Vein endothelial cell (primary cell): ENCODE measurements around a stretch of chr4.

- CAGE, long polyA plus RNA: no peak
Measured at GRCh38 chr4:151564110-151564703, 155.2 kb downstream of the FHIP1A start.

DNA sequence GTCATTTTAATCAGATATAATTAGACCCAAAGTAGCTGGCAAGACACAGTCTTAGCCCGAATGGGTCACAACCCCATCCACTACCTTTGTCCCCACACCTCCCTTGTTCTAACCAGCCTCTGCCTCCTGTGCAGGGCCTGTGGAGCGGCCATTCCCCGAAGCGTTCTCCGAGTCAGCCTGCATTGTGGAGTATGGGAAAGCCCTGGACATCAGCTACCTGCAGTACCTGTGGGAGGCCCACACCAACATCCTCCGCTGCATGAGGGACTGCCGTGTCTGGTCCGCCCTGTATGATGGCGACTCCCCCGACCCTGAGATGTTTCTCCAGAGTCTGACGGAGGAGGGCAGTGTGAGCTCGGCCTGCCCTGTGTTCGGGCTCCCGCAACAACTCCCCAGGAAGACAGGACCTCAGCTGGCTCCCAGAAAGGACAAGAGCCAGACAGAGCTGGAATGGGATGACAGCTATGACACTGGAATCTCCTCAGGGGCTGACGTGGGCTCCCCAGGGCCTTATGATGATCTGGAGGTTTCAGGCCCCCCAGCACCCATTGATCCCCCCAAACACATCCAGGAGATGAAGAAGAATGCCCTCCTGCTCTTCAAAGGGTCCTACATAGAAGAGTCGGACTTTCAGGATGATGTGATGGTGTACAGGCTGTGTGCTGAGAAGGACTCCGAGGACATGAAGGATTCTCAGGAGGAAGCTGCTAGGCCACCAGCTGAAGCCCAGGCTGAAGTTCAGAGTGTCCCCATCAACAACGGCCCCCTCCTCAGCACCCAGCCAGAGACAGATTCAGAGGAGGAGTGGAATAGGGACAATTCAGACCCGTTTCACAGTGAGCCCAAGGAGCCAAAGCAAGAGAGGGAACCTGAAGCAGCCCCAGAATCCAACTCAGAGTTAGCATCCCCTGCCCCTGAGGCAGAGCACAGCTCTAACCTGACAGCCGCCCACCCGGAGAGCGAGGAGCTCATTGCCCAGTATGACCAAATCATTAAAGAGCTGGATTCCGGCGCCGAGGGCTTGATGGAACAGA lies 111.2 kb downstream of the GATB start:
- CAGE, long polyA plus RNA: no peak

DNA sequence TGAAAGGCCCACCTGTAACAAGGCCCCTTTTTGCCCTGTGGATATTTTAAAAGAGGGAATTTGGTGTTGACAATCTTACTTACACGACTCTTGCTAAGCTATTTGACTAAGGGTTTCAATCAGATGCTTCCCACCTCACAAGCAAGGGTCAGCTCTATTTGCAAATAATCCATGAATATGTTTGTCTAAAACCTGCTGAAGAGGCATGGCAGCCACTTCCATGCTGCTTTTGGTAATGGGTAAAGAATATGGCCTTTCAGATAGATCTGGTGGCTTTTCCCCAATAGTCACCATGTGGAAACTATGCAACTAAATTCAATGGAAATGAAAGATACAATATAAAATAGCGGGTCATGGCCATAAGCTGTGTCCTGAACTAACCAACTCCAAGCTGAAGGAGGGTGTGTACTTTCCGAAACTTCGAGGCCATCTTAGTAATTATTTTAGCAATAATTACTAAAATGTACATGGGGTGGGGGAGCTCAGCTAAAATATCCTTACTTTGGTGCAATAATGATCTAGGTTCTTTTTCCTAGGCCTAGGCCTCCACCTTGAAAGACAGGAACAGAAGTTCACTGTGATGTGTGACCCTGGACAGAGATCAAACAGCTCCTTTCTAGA lies 92.7 kb downstream of the GATB start:
- CAGE, long polyA plus RNA: no peak

GRCh38 chr4:151760281-151760878 lies 427 bp downstream of the GATB start:
- CAGE, long polyA plus RNA: no peak

- CAGE, long polyA plus RNA: no peak
Measured at GRCh38 chr4:151964993-151965444, 204.2 kb upstream of the GATB start.

DNA sequence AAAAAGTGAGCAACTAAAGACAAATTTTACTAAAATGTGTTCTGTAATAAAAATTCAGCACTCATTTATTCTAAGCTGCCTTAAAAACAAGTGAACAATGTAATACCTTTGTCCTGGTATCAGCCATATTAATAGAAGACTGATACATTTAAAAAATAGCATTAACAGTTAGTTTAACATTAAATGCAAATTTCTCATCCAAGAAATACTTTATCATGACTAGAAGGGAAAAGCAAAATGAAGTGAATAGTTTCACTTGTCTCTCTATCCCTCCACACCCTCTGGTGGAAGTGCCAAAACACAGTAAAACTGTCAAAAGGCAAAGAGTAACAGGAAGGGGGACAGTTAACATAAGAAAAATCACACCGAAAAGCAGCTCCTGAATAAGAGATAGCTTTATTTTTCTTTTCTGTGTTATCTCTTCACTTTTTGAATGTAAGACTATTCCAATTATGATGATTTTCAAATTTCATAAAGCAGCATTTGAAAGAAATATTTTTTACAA lies 187.3 kb downstream of the FBXW7 start:
- CAGE, long polyA plus RNA: no peak

- CAGE, long polyA plus RNA: no peak
Measured at GRCh38 chr4:152540234-152540738, 4.4 kb upstream of the FBXW7 start.

DNA sequence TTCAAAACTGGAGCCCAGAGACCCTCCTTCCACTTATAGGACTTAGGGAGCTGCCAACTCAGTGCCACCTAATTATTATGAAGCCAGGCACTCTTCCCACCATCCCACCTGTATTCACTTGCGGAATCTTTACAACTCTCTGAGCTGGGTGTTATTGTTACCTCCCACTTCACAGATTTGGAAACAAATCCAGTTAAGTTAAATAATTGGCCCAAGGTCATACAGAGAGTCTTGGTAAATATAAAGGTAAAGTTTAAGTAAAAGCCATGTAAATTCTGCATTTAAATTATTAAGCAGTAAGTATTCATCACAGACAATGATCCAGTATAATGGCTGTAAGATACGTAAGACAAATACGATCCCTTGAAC lies 42.1 kb downstream of the TIGD4 start:
- CAGE, long polyA plus RNA: no peak

GRCh38 chr4:152937082-152937951 lies 1.2 kb downstream of the FHDC1 start:
- CAGE, long polyA plus RNA: no peak

DNA sequence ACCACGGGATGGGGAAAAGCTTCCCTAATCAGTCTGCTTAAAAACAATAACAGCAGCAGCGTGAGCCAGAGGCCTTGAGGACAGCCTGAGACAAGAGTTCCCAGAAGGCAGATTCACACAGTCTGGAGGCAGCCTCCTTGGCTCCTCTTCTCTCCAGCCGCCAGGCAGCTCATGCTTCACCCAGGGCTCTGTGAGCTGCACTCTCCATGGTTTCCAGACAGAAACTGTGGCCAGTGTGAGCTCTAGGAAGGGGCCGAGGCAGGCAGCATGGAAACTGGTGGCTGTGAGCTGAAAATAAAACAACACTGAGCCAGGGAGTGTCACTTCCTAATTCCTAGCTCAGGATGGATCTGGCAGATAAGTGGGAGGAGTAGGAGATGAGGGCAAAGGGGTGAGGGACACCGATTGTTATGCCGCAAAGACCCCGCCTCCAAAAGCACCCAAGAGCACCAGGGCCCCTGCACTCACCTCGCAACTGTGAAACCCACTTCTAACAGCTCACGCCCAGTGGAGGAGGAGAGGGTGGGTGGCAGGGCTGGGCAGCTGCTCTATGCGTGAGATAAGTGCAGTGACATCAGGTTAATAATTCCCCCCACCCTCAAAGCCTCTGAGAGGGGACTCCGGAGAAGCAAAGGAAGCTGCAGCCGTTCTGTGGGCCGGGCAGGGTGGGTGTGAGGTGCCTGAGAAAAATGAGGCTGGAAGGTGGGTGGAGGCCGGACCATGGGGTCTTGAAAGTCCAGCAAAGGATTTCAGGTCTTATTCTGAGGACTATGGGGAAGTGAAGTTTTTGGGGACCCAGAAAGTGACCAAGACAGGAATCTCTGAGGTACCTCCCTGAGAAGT lies 69.9 kb downstream of the FHDC1 start:
- CAGE, long polyA plus RNA: no peak

DNA sequence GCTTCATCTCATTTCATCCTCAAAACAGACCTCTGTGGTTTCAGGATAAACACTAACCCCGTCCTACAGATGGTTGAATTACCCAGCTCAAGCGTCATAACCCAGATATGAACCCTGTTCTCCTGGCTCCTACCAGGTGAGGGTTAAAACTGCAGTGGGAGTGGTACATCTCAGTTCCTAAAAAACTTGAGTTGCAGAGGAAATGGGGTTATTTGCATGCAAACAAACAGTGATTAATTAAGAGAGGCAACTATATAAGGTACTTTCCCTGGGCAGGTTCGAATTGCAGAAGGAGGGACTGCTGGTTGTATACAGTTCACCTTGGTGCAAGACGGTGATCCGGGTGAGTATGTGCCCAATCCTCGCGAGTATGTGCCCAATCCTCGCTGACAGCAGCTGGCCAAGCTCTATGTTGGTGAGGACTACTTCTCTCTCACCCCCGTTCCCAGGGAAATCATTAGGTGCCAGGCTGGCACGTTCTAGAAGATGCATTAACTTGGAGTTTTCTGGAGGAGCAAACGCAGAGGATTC lies 72.6 kb downstream of the FHDC1 start:
- CAGE, long polyA plus RNA: no peak

DNA sequence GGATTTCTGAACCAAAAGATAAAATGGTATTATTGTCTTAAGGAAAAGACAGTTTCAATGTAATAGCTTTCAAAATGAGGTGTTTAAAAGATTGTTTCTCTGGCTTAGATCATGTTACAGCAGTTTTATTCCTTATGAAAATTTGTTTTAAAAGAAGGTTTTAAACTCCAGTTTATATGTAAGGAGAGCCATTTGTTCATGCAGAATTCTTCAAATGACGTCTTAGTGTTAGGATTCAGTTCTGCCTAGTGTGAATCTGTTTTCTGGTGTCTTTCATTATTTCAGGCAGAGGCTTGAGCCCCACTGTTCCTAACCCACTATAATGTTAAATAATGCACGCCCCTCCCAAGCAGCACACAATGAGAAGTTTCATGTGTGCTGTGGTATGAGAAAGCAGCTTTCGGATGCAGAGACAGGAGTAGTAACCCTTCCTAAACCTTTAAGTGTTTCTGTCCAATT lies 54.4 kb downstream of the TRIM2 start:
- CAGE, long polyA plus RNA: no peak

DNA sequence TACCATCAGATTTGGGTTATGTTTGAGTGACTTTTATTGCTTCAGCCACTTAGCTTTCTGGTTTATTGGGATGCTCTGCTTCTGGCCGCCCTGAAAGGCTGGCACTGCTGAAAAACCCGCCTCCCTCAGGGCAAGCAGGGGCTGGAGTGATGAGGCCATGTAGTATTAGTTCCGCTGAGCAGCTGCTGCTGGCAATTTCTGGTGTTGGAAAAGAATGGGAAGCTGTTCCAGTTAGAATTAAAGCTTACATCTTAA lies 72.3 kb downstream of the TMEM131L start:
- CAGE, long polyA plus RNA: no peak

DNA sequence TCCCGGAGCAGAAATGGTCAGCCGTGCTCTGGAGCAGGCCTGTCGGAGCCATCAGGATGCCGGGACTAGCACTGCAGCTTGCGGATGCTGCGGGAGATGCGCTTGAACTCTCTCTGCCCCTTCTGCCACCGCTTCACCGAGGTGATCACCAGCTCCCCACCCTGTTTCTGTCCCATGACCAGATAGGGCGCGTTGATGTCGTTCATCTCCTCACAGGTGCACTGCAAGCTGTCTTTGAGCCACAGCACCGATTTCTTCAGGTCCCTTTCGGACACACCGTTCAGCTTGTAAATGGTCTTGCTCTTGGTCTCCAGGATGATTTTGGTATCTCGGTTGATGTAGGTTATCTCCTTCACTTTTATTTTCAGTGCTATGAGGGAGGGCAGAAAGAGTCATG lies 7.5 kb downstream of the SFRP2 start:
- CAGE, long polyA plus RNA: no peak

DNA sequence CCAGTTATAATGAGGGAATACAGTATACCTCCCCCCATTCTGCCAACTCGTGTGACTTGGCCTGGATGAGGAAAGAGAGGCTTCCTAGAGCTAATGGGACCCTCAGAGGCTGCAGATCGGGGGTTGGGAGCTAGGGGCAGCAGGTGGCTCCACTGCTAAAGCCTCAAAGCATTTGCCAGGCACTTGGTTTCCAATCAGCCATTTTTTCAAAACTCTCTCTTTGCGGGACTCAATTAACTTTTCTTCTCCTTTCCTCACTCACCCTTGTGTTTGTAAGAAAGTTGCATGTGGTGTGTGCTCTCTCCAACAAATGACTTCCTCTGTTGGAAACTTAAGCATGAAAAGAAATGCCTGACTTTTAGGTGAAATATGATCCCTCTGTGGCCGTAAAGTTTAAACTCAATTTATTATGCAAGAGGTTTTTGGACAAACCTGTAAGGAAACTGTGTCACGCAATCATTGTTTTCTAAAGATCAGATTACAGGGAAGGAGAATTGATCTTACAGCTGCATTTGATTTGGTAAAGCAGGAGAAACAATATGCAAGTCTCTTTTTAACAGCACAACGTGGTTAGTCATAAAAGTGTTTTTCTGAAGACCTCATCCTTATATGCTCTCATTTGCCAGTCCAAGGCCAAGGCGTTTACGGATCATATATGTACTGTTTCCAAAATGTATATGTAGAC lies 7.0 kb downstream of the SFRP2 start:
- CAGE, long polyA plus RNA: no peak

GRCh38 chr4:154610372-154611107 lies 1.9 kb downstream of the FGG start:
- CAGE, long polyA plus RNA: no peak

GRCh38 chr4:154618592-154619037 lies 6.2 kb upstream of the FGG start:
- CAGE, long polyA plus RNA: no peak

GRCh38 chr4:155195336-155195669 lies 13.1 kb upstream of the NPY2R start:
- CAGE, long polyA plus RNA: no peak

DNA sequence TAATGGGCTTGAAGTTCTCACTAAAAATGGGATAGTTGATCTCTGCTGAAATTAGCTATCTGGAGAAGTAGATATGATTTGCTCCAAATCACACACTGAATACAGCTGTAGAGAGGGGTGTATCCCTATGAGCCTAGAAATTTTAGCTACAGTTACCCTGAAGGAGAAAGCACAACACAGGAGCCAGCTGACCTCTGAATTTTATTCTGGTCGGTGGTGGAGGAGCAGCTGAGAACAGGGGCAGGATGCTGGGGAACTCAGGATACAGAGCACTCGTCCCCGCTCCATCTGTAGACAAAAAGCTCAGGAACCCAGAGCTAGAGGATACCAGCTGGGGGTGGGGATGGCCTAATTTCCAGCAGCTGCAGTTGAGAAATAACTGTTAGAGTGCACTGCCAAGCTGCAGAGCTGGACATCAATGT lies 122.2 kb upstream of the GUCY1A1 start:
- CAGE, long polyA plus RNA: no peak

DNA sequence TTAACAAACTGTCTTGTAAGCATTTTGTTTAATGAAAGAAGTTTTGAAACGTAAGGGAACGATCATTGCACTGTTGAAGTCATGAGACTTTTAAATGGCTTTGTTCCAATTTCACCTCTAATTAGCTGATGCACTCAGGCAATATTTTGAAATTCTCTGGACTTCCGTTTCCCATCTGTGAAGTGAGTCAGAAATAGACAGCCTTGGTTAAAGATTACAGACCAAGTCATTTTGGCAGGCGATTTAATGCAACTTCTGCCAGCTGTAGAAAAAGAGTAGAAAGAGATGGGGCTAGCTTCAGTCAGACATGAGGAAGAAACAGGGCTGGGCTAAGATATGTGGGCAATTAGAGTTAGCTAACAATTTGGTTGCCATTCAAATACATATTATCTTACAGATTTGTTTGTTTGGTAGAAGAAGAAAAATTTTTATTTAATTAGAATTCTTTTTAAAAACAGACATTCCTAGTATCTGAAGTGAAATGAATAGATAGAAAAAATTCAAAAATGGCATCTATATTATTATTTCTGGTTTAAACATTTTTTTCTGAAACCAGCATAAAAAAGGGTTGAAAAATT lies 14.0 kb upstream of the TDO2 start:
- CAGE, long polyA plus RNA: no peak